Trachea (tissue), 1 donor: ENCODE results near the genes FOXP2 and FEZF1.

GRCh38 chr7:112990522-112991121 lies 50.9 kb upstream of the BMT2 start:
- PRO-cap, result no peak

- PRO-cap, result no peak
Measured at GRCh38 chr7:114414605-114415382, at the start of gene FOXP2. Gene FOXP2 (plus strand): TSS chr7:114414815.

- PRO-cap, result no peak
Measured at GRCh38 chr7:114661792-114662384, 247.3 kb downstream of the FOXP2 start.

GRCh38 chr7:115477412-115477815 lies 553.1 kb downstream of the TFEC start:
- PRO-cap, result no peak

GRCh38 chr7:116025239-116025935 lies 5.2 kb downstream of the TFEC start:
- PRO-cap, result no peak

GRCh38 chr7:116339587-116339997 lies 129.3 kb downstream of the TES start:
- PRO-cap, result no peak

DNA sequence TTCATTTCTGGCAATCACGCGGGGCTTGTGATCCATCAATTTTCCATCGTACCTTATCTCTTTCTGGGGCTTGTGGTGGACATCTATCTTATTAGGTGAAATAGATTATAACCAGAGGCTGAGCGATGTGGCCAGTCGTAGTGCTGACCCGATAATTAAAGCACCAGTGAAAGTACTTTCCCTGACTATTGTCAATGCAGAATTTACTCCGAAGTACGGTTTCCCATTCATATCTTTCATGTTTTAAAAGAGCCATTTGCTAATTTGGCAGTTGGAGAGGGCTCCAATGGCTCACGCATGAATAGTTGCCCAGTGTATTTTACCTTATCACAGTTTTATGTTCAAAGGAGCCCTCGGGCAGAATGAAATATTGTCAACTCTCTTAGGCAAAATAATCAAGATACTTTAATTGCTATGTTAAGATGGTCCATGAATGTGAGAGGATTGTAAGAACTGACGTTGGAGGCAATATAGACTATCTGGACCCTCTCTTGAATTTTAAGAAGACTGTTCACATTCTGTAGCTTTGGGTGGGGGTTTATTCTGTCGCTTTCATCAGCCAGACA lies 1.1 kb downstream of the MET start:
- PRO-cap, result no peak

- PRO-cap, result no peak
Measured at GRCh38 chr7:116810218-116810787, 52.1 kb upstream of the CAPZA2 start.

DNA sequence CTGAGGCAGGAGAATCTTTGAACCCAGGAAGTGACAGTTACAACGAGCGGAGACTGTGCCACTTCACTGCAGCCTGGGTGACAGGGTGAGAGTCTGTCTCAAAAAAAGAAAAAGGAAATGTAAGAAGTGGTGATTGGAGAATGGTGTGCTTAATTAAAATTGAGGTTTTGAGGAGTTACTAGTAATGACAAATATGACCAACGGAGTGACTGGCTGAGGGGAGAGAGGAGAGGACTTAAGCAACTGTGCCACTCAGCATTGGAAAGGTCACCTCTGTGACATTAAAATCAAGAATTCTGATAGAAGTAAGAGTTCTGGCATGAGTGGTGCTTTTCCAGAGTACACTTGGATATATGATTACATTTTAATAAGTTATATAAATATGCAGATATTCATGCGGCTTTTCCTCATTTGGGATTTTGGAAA lies 31.7 kb upstream of the ST7 start:
- PRO-cap, result no peak

DNA sequence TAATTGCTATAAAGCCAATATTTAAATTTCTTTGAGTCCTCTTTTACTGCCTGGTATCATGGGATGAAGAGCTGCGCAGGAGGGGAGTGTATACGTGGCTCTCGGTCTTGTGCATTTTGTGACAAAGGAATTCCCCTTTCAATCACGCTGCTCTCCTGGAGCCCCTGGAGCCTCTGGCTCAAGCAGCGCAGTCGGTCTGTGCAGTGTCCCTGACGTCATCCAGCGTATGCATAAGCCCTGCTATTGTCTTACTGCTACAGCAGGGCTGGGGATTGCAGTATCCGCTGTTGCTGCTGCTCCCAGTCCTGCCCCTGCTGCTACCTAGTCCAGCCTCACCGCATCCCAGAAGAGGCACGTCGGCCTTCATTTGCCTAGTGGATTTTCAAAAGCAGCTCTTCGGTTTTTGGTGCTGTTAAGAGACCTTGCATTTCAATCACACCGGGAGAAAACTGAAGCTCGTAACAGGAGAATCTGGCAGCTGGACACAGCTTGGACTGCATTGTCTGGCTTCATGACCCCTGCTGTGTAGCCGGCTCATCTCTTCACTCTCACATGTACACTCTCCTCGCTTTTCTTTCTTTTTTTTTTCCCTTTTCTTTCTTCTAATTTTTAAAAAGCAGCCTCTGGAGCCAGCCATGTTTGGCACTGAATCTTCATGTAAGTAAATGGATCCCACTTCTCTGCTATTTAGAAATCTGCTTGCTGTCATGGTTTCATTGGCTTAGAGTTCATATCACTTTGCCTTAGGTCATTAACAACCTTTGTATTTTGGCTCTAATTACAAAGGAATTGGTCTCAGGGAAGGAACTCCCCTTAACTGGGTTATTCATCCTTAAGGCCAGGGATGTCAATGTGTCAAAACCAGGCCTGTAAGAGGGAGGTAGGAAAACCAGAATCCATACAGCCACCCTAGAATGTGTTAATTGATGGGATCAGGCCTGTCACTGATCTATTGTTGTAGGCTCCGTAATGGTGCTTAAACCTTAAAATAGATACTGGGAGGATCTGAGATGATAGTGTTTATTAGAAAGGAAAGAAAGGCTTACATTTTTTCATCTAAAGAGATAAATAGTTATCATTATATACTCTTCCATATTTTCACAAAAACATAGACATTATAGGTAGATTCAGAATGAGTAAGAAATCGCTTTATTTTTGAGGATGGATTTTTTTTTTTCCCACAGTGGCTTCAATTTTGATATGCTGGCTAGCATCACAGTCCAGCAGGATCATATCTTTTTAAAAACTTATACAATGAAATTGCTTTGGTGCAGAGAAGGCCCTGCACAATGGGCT lies 67.1 kb downstream of the ST7 start:
- PRO-cap, result bidirectional peak, plus-strand start at position 259 of the sequence, minus-strand start at position 208 of the sequence

DNA sequence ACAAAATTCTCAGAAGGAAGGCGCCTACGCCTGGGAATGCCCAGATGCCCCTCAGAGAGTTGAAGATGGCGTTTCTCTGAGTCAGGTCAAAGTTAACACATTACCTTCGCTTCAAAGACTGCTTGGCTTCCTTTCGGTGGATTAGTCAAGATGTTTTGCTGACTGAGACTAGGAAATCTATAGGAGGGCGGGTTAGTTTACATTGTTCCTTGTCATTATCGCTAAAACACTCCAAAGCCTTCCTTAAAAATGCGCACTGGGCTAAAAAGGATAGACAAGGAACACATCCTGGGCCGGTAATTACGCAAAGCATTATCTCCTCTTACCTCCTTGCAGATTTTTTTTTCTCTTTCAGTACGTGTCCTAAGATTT lies 950 bp upstream of the CFTR start:
- PRO-cap, result no peak

DNA sequence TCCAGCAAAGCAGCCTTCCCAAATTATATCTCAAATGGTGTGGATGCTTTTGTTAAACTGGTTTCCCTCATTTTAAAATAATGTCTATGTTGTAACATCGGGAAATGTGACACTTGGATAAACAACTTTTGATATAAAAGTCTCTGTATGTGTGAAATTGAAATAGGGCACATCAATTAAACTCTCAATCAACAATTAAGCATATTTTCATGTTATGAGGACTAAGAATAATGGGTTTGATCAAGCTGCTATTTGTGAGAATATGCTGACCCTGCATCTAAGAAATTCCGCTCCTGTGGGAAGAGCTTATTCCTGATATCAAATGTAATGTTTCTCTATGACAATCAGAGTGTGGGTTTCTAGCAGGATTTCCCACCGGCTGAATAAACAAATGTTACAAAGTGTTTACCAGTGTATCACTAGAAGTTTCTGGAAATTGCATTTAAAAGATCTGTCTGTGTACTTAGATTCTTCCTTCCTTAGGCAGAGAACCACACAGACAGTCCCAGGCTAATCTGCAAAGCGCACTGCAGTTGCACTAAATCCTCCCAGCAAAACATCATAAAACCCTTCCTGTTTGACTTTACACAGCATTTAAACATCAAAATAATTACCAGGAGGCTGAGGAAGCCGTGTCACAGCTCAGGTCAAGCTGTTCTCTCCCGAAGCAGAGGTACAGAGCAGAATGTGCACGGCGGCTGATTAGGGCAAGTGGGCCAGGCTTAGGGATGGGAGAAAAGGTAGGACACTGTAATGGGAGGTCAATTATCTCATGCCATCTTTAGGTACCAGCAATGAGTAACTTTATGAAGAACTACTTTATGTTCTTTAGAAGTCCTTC lies 109.0 kb upstream of the CTTNBP2 start:
- PRO-cap, result no peak

GRCh38 chr7:120989488-120990210 lies 1.1 kb downstream of the CPED1 start:
- PRO-cap, result bidirectional peak, plus-strand start at chr7:120990107, minus-strand start at chr7:120989940

DNA sequence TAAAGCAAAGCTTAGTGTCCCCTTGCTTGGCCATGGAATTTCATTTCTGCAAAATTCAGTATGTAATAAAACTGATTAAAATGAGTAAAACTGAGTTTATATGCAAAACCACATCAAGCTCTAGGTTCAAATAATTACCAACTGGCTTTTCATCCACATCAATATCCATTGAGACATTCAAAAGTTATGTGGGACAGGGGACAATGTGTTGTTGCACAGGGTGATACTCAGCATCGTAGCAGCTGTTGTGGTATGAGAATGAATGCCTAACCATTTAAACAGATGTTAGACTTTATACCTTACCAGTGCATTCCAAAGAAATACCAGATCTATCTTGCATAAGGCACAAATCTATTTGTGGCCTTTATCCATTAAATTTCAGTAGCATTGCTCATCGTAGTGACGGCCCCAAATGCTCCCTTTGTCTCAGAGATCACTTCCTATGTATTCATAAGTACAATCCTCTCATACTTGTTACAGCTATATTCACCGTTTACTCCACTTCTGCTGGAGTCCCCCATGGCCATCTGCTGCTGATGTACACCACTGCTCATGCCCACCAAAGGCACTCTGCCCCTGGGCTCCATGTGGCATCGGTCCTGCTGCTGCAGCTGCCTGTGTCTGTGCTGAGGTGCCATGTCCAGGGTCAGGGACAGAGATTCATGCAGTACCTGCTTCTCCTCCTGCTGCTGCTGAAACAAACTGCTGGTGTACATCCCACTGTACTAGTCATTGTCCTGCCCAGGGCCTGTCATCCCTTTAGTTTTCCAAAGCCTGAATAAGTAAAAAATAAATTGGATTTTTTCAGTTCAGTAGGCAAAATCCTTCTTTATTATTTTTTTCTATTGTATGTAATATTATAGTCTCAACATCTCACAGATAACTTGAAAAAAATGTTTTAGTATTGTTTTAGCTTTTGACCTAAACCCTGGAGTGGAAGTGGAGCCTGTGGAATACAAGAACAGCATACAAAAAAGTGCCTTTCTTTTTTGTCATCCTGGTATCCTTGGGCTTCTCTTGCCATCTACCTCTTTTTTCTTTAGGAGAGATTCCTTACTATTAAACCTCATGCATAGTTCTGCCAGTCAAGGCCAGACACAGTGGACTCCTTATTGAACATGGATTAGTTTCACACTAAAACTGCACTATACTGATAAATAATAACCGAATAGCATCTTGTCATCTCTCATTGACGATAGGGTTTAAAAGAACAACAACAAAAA lies 96.5 kb downstream of the CPED1 start:
- PRO-cap, result no peak

DNA sequence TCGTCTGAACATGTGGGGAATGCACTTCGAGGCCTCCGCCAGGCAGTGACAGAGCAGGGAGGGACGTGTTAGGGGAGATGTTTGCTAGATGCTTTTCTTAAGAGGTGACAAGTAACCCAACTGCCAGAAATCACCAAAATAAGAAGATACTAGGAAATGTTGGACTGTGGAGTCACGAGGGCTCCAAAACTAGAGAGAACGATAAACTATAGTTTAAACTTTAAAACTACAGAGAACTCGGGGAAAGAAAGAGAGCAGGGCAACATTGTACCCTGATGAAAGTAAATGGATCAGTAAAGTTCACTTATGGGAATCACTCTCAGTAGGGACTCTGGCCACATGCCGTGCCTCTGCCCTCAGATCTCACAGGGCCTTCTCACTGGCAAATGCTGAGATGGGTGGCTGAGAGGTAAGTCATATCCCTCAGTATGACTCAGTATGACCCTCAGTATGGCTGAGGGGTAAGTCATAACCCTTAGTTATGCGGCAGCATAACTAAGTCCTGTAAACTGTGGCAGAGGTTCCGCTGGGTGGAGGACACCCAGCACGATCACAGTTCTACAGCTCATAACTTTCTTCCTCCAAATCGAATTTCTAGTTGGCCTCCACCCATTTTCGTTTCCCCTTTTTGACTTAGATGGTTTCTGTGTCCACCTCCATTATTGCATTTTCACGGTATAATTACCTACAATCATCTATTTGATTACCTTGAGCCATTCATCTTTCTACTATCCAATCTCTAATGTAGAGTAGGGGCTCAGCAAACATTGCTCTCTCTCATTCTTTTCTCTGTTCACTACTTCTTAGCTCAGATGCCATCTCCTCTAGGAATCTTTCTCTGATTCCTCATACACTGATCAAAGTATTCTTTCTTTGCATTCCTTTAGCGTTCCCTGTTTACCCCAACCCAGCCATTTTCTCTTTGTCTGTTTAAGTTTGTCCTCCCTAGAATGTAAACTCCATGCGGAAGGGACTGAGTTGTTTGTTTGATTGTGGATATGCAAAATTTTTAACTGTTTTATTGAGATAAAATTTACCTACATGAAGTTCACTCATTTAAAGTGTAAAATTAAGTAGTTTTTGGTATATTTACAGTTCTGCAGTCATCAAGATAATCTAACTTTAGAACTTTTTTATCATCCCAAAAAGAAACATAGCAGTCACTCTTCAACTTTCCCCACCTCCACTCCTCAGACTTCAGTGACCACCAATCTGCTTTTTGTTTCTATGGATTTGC lies 26.4 kb upstream of the WNT16 start:
- PRO-cap, result no peak

GRCh38 chr7:121383998-121384853 lies 11.9 kb downstream of the FAM3C start:
- PRO-cap, result no peak

DNA sequence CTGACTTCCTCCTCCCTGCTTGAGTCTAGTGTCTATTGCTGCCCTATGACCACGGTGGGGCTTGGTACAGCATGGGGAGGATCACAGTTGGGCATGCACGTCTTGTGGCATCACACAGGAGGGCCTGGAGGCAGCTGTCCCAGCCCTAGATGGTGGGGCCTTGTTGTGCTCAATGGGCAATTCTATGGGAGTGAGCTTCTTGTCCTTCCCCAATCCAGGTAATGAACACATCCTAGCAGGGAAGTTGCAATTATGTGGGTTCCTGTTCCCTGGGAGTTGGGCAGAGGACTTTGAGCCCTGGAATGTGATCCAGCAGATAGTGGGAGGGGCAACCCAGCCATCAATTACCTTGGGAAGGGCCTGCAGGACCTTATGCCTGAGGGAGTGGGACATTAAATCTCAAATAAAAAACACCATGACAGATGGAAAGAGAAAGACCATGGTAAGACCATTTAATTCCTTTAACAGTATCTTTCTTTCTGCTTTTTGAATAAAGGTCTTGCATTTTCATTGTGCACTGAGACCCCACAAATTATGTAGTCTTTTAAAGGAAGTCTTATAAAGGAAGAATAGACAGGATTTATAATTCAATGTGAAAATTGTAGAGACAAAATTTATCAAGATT lies 11.0 kb upstream of the FAM3C start:
- PRO-cap, result no peak

- PRO-cap, result no peak
Measured at GRCh38 chr7:121530030-121530737, 134.1 kb upstream of the FAM3C start.

DNA sequence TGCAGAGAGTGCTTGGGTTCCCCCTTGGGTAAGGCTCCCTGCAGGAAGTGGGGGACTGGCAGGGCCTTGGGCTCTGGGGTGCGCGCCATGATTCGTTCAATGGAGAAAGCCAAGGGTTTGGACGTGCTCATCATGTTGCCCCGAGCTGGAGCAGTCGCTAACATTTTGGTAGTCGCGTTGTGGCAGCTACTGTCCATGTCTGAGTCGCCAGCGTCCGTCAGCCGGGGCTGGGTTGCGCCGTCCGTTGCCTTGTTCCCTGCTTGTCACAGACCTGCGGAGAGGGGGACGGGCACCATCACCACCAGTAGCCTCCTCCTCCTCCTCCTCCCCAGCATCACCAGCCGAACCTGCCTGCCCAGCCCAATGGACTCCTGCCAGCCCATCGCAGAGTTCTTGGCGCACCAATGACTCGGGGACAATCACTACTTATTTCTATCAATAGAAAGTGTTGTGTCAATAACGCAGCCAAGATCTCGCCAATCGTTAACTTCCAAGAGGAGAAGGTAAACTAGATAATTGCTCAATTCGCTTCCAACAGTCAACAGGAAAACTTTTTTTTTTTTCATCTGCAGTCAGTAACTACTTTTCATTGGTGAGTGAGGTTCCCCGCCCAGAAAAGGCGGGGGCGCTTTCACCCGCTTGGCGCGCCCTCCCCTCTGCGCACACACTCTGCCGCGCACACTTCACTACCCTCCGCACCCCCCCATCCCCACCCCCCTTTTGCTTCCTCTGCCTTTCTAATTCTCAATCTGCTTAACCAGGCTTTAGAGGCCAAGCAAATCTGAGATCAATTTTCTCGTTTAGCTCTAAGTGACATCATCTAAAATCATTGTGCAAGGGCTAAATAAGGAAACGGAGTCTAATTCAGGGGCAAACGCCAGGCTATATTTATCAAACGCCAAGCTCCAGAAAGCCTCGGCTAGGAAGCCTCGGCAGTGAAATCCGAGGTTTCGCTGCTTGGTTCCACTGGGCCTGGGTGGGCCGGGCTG lies at the start of gene FEZF1:
TSS of gene FEZF1 (minus strand) at position 510 of the 989 bp plus-strand sequence.
- PRO-cap, result no peak

DNA sequence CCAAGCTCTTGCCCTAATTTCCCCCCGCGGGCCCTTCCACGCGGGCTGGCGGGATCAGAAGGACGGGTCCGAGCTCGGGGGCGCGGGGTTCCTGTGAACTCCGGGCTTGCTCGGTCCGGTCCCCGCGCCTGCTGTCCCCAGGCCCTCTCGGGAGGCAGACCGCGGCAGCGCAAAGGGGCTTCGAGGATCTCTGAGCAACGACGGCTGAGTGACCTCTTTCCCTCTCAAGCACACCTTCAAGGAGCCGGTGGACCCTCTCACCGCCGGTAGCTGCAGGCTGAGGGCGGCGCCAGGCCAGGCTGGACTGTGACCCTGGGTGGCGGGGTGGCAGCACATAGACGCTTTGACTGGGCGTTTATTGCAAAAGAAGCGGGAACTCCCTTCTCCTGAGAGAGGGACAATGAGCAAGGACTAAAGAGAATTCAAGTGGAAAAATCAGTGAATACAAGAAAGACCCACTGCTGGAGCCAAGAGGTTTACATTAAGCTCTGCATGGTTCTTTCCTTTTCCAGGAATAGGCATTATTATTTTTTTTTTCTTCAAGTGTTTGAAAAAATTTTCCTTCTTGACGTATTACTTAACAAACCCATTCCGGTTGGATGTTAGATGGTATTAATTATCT lies 12.6 kb upstream of the FEZF1 start:
- PRO-cap, result no peak